Mesangial cell (primary cell): ENCODE data around the gene PIGR.

- RAMPAGE, long total RNA, result no peak
Observed at GRCh38 chr1:206471554-206471915, 1.3 kb downstream of the IKBKE start.

- RAMPAGE, long total RNA, result no peak
Observed at GRCh38 chr1:206487015-206487309, 16.7 kb downstream of the IKBKE start.

DNA sequence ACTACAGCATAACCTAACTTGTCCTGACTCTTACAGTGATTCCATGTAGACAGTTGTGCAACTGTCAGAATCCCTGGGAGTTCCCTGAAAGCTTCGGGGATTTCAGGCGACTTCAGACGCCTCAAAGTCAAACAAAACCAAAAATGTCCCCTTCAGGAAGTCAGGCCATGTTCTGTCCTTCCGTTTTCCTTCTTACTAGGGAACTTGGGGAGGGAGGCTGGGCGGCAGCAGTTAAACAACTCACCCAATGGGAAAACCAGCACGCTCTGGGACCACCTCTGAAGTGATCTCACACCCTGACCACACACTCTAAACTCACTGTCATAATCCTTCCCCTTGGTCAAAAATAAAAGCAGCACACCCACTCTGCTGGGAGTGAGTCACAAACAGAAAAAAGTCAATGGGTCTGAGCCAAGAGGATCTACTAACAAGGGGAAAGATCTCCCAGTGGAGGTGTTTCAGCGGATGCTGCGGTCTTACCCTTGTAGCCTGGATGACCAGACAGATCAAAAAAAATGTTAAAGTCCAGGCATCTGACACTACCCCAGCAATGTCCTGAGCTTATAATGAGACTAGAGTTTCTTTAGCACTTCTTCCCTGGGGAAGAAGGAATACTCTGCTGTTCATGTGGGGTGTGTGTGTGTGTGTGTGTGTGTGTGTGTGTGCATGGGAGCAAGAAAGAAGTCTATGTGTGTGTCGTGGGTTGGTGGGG lies 3.3 kb upstream of the RASSF5 start:
- RAMPAGE, long total RNA, result no peak

DNA sequence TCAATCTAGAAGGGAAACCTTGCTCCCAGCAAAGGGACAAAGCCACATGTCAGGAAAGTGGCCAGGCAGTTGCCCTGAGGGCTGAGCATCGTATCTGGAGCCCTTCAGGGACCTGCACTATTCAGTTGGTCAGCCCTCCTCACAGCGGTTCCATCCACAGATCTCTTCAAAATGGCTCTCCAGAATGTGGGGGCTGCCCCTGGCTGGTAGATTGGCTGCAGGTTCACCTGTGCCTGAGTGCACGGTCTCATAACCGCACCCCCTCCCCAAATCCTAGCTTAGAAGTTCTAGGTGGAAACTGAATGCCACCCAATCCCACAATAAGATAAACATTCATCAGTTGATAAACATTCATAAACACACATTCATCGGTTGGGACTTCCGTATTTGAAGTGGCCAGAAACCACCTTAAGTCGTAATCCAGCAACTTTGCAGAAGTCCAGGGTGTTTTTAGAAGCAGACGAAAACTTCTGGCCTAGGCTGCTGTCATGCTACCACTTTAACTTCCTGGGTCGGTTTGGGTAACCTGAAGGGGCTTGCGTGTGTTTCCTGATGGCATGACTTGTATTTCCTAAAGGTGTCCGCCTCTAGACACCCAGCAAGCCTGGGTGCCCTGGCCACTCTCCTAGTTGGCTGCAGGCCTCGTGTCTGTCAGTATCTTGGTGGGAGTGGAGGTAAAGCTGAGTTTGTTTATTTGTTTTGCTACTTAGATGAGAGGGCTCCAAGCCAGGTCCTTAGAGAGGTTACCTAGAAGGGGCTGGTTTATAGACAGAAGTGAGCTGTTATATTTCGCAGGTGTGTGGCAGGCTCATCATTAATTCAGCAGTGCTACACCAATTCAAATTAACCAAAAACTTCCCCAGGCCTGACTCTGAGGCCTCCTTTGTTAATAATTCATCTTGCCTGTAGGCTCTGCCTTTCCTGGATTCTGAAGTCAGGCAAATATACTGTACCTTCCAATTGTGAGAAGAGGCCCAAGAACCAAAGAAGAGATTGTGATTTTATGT lies 50.7 kb downstream of the RASSF5 start:
- RAMPAGE, long total RNA, result no peak

GRCh38 chr1:206633589-206634115 lies 1.7 kb upstream of the DYRK3 start:
- RAMPAGE, long total RNA, result no peak

GRCh38 chr1:206682128-206682471 lies 2.6 kb upstream of the MAPKAPK2 start:
- RAMPAGE, long total RNA, result no peak

DNA sequence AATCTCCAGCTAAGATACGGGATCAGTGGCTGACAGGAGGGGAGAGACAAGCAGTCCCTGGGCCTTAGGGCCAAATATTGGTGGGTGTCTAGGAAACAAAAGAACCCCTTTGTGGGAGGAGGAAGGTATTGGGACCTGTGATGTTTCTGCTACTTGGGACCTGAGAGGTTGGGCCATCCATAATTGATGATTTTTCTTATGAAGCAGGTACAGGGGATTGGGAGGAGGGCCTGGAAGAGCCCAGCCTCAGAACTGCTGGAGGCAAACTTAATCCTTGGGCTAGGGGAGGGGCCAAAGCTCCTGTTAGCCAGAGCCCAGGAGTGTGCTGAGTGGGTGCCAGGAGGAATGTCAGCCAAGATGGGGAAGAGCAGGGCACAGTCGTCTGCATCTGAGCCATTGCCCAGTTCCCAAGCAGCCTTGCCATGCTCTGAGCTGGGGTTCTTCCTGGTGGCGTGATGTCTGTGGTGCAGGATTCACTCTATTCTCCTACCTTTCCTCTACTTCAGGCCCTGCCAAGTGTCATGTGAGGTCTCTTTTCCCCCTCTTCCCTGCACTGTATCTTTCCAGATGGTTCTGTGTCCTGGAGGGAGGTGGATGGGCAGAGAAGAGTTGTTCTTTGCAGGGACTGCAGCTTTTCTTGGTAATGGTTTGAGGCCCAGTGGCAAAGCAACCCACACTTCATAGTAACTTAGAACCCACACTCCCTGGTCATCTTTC lies 5.8 kb downstream of the MAPKAPK2 start:
- RAMPAGE, long total RNA, result no peak

DNA sequence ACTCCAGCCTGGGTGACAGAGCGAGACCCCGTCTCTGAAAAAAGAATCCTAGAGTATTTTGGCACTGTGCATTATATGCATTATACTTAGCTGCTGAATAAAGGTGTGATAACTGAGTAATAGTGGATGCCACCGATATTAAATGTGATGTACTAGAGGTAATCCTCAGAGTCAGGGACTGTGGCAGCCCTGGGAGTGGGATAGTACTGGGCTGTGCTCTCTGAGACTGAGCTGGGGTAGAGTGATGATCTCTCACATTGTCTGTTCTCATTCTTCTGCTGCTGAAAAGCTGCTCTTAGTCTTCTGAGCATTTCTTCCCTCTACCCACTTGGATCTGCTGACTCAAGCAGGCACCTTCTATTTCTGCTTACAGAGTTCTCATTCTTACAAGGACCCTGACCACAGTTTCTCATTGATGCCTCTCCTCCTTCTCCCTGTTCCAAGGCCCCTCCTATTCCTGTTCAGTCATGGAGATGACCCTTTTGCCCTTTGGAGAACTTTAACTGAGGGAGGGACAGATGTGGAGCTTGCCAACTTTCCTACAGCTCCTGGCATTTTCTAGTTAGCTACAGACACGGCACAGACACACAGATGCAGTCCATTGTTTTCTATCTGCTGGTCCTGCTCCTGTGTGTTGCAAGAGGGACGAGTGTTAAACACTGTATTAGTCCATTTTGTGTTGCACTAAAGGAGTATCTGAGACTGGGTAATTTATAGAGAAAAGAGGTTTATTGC lies 12.1 kb downstream of the MAPKAPK2 start:
- RAMPAGE, long total RNA, result no peak

DNA sequence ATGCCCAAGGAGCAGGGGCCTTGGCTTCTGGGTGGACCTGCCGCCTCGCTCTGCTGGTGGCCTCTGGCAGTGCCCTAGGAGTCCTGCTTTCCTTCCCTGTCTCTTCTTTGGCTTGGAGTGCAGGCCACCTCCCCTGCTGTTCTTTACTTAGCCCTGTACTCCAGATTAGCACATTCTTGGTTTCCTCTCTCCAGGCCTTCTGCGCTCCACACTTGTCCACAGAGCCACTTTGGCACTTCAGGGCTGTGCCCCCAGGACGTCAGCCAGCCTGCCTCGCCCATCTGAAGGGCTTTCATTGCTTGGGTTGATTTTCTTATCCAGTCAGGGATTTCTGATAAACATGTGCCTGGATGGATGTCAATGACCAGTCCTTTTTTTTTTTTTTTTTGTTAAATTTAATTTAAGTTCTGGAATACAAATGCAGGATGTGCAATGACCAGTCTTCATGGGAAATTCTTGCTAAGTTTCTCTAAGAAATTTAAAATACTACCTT lies 39.5 kb downstream of the MAPKAPK2 start:
- RAMPAGE, long total RNA, result no peak

GRCh38 chr1:206741490-206741871 lies 29.1 kb upstream of the IL19 start:
- RAMPAGE, long total RNA, result no peak

- RAMPAGE, long total RNA, result no peak
Observed at GRCh38 chr1:206750323-206750698, 20.3 kb upstream of the IL19 start.

GRCh38 chr1:206757648-206758274 lies 12.8 kb upstream of the IL19 start:
- RAMPAGE, long total RNA, result no peak

DNA sequence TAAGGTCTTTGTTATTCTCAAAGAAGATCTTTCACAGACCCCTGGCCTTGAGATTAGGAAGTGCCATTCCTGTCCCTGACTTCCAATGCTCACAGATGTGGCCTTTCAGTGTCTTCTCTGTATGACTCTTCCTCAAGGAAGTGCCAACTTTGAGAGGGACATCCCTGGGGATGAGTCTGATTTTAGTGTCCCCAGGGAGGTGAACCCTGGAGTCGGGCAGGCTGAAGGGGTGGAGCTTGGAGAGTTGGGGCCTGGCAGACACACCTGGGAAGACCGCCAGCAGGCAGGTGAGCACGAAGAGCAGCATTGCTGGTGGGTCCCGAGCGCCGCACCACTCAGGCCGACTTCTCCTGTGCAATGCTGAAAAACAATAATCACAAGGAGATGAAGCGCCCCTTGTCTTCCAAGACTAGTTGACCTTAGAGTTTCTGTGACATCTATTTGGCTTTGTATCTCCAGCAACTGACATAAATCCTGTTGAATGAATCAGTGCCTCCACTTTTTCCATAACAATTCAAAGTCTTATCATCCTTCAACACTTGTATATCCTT lies 6.0 kb downstream of the PIGR start:
- RAMPAGE, long total RNA, result no peak

- RAMPAGE, long total RNA, result no peak
Observed at GRCh38 chr1:206946036-206946755, at the start of gene PIGR. Gene PIGR, minus strand, starts transcription at chr1:206946466.

DNA sequence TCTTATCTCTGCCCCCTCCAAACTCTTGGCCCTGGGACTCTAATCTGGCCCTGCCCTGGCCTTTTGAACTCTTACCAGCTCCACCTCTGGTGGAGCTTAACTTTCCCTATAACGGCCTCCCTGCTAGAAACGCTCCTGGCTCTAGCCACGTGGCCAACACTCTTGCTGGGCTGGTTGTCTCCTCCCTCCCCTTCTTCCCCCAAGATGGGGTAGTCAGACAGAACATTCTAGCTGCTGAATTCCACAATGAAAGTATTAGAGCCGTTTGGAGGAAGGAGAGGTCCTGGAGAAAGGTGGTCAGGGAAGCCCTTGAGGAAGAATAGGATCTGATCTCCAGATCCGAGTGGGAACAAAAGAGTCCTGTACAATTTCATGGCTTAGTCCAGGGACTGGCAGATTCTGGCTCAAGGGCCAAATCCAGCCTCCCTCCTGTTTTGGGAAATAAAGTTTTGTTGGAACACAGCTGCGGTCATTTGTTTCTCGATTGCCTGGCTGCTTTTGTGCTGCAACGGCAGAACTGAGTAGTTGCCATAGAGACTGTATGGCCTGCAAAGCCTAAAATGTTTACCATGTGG lies 9.5 kb upstream of the PIGR start:
- RAMPAGE, long total RNA, result no peak

- RAMPAGE, long total RNA, result no peak
Observed at GRCh38 chr1:207021216-207021541, 11.4 kb downstream of the C1orf116 start.

- RAMPAGE, long total RNA, result no peak
Observed at GRCh38 chr1:207029771-207030400, 2.7 kb downstream of the C1orf116 start.

DNA sequence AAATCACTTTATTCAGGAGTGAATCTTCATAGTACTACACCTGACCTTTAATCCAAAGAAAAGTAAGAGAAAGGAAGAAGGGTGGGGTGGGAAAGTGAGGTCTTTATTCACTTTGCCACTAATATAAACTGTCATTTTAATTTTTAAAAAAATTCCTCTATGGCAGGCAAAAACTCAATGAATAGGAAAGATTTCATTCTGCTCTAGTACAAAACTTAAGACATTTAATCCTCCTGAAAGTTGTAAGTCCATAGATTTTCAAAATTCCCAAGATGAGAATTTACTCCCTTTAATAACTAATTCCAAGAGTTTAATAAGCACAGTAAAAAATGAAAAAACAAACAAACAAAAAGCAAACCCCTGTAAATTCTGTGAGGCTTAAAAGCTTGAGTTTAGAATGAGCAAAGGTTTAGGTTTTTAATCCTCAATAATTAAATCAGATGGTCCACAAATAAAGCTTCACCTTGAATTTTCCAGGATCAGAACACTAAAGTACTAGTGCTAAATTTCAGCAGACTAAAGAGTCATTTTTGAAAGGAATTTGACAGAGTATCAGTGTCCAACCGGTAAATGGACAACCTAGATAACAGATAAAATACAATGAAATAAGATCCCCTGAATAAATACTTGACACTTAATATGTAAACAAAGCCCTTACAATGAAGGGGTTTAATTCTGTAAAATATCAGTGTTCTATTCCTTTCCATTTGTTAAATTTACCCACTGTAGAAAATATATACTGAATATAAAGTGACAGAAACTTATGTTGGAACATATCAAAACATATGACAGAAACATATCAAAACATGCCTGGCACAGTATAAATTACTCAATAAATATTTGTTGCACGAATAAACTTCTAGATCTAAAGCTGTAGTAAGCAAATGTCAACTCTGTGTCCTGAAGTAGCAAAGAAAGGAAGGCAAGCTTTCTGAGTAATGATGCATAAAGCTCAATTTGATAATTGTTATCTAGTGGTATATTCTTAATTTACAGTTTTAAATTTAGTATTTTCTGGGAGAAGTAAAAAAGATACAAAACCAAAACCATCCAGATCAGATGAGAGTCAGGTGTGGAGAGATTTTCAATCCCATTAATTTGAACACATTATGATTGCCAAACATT lies 4.6 kb downstream of the YOD1 start:
- RAMPAGE, long total RNA, result no peak

DNA sequence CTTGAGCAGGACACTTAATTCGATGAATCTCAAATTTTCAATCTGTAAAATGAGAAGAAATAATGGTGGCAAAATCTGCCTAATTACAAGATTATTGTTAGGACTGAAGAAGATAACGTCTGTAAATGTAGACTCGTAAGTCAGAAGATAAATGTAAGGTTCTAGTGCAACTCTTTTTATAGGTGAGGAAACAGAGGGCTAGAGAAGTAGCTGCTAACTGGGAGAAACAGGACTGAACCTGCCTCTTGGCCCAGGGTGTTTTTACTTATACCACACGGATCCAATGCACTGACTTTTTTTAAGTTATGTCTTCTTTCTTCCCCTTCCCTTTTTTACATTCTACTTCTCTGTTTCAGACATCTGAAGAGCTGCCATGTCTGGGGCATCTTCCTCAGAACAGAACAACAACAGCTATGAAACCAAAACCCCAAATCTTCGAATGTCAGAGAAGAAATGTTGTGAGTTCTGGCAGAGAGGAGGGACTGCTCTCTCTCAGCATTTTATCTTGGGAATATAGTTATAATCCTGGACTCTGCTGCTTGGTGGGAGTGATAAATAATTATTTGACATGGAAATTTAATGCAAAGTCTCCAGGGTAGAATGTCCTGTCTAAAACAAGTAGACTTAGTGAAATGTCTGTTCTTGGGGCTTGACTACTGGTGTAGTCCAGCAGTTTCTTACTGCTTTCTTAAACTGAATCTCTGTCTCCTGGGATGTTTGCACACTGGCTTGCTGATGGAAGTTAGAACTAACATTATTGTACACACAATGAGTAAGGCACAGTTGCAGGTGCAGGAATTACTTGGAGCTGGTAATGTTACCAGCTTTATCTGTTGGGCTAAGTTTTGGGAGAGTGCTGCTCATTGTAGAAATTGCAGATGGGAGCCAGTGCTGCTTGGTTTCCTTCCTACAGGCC lies 1.5 kb downstream of the PFKFB2 start:
- RAMPAGE, long total RNA, result no peak

- RAMPAGE, long total RNA, result no peak
Observed at GRCh38 chr1:207172355-207172554, 68.2 kb downstream of the C4BPA start.